Spleen (tissue), 7 donors: ENCODE results near the genes NECTIN2, TRAPPC6A and KLC3.

DNA sequence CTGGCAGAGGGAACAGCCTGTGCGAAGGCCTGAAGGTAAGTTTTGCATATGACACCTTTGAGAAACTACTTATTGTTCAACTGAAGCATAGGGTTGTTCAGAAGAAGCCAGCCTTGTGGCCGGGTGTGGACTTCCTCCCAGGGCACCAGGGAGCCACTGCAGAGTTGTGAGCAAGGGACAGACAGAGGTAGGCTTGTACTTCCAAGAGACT is 24.6 kb downstream of the CEACAM16 start:
- PRO-cap, 4 experiments = no peak in any of the 4 experiments
- RAMPAGE, long total RNA, 4 experiments = no peak in any of the 4 experiments

DNA sequence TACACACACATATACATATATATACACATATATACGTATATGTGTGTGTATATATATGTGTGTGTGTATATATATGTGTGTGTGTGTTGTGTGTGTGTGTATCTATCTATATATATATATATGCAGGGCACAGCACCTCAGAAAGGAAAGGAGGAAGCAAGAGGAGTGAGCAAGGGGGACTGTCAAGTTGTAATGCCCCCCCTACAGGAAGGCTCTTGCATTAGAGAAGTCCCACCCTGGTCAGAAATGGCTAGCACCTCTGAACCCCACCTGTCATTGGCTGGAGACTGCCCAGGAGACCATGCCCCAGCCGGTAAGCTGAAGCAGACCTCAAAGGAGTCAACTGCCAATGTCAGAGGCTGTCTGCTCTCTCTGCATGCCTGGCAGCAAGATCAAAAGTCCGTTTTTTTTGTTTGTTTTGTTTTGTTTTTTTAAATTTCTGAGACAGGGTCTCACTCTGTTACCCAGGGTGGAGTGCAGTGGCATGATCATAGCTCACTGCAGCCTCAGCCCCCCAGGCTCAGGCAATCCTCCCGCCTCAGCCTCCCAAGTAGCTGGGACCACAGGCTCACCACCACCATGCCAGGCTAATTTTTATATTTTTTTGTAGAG is 8.2 kb upstream of the BCL3 start:
- PRO-cap, 4 experiments = no peak in any of the 4 experiments
- RAMPAGE, long total RNA, 4 experiments = no peak in any of the 4 experiments

- PRO-cap, 4 experiments = peak in 3 of 4 experiments; most common plus-strand start chr19:44742099 (in 3); most common minus-strand start chr19:44741951 (in 1)
- RAMPAGE, long total RNA, 4 experiments = start-site peak on the plus strand in 2 of 4 experiments, at chr19:44742157-44742220 at its widest, 6 to 7 reads per replicate
These were observed 7.0 kb upstream of the BCL3 start for GRCh38 chr19:44741112-44742336.

DNA sequence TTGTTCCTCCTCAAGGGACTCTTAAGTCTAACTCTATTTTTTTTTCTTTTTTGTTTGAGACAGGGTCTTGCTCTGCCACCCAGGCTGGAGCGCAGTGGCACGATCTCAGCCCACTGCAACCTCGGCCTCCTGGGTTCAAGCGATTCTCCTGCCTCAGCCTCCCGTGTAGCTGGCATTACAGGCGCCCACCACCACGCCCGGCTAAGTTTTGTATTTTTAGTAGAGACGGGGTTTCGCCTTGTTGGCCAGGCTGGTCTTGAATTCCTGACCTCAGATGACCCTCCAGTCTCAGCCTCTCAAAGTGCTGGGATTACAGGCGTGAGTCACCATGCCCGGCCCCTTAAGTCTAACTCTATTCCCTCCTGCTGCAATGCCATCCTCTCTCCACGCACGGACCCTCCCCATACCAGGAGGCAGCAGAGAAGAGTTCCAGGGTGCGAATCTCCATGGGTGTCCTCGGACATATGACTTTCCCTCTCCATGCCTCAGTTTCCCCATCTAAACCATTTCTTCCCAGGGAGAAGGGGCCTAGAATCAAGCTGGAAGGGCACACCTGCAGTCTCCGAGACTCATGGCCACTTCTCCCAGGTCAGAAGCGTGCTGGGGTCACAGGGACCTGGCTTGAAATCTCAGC is 6.1 kb upstream of the BCL3 start:
- PRO-cap, 4 experiments = no peak in any of the 4 experiments
- RAMPAGE, long total RNA, 4 experiments = no peak in any of the 4 experiments

DNA sequence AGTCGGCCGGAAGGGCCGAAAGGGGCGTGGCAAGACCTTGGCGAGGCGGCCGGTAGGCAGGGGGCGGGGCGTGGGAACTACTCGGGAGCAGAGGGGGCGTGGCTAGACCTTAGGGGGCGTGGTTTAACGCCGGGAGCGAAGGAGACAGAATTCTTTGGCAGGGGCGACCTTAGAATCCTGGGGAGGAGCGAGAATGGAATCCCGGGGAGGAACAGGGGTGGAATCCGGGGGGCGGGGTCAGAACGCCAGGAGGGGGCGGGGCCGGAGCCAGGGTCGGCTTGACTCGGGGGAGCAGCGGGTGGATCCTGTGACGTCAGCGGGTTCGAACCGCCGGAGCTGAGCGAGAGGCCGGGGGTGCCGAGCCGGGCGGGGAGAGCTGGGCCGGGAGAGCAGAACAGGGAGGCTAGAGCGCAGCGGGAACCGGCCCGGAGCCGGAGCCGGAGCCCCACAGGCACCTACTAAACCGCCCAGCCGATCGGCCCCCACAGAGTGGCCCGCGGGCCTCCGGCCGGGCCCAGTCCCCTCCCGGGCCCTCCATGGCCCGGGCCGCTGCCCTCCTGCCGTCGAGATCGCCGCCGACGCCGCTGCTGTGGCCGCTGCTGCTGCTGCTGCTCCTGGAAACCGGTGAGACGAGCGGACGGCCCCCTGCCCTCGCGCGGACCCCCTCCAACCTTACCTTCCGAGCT is at the start of gene NECTIN2:
Gene NECTIN2 (plus strand): TSS at position 308 of the 686 bp plus-strand sequence.
- PRO-cap, 4 experiments = peak in 4 of 4 experiments; most common plus-strand start position 325 of the sequence (in 2)
- RAMPAGE, long total RNA, 4 experiments = start-site peak on the plus strand in 4 of 4 experiments, centred at positions 347 to 351 of the sequence, 140 to 459 reads per replicate

- PRO-cap, 4 experiments = no peak in any of the 4 experiments
- RAMPAGE, long total RNA, 4 experiments = no peak in any of the 4 experiments
These were observed 13.3 kb downstream of the APOC1 start for GRCh38 chr19:44927692-44928200.

- PRO-cap, 4 experiments = no peak in any of the 4 experiments
- RAMPAGE, long total RNA, 4 experiments = no peak in any of the 4 experiments
These were observed 10.4 kb downstream of the CLASRP start for GRCh38 chr19:45048939-45049874.

DNA sequence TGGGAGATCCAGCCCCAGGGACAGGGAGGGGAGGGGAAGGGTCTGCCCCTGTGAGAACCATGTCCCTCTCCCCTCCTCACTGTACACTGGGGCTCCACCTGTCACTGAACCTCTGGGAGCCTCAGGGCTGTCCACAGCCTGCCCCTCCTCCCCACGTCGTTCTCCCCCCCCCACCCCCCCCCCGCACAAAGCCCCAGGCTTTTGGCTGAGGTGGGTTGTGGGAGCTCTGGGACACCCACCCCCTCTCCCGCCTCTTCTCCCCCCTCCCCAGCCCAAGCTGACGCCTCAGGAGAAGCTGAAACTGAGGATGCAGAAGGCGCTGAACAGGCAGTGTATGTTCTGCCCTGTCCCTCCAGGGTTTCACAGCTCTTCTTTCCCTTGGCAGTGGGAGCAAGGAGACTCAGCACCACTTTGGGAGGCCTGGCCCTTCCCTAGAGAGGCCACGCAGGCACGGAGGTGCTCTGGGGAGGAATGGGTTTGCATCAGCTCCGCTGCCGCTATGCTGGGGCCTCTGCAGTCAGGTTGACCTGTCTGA is 8.1 kb downstream of the ZNF296 start:
- PRO-cap, 4 experiments = no peak in any of the 4 experiments
- RAMPAGE, long total RNA, 4 experiments = no peak in any of the 4 experiments

DNA sequence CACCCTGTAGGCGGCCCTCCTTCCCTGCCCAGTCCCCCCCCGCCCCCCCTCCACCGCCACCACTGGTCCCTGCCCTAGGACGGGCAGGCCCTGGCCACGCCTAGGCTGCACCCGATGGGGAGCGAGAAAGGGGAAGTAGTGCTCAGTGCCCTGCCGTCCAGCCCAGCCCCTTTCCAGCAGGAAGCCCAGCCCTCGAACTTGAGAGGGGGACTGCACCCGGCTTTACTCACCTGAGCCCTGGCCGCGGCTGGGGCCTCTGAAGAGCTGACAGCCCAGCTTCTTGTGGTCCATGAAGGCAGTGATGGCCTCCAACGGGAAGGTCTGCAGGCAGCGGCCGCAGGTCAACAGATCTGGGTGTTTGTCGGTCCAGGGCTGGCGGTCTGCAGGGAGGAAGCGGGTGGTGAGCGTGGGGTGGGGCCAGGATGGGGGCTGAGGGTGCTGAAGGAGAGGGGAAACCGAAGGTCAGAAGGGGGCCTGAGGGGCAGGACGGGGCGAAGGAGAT is 744 bp downstream of the ZNF296 start:
- PRO-cap, 4 experiments = peak in 4 of 4 experiments; most common plus-strand start position 145 of the sequence (in 4); most common minus-strand start position 352 of the sequence (in 1)
- RAMPAGE, long total RNA, 4 experiments = start-site peak on the plus strand in 3 of 4 experiments, centred at positions 187 to 216 of the sequence, 27 to 105 reads per replicate

DNA sequence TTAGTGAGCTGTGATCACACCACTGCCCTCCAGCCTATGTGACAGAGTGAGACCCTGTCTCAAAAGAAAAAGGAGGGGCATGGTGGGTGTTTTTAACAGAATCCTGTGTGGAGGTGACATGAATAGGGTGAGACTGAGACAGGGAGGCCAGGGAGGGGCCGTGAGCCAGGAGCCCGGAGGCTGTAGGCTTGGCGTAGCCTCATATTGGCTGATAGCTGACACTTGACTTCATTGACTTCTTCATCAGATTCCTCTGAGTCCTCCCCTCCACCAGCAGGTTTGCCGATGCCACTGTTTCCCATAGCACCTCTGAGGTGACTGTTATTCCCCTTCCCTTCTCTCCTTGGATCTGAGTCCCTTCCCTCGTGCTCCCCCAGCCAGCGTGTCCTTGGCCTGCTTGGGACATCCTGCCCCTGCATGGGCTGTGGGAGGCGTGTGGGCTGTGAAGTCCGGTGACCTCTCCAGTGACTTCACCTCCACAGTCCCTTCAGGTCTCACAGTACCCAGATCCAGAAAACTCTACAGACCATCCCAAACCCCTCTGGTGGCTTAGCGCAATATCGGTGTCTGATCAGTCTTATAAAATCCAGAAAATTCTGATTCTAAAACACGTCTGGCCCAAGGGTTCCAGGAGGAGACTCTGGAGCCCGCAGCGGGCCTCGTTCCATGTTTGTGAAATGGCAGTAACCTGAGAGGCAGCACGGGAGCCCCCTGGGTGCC is 8.8 kb downstream of the PPP1R37 start:
- PRO-cap, 4 experiments = no peak in any of the 4 experiments
- RAMPAGE, long total RNA, 4 experiments = no peak in any of the 4 experiments

DNA sequence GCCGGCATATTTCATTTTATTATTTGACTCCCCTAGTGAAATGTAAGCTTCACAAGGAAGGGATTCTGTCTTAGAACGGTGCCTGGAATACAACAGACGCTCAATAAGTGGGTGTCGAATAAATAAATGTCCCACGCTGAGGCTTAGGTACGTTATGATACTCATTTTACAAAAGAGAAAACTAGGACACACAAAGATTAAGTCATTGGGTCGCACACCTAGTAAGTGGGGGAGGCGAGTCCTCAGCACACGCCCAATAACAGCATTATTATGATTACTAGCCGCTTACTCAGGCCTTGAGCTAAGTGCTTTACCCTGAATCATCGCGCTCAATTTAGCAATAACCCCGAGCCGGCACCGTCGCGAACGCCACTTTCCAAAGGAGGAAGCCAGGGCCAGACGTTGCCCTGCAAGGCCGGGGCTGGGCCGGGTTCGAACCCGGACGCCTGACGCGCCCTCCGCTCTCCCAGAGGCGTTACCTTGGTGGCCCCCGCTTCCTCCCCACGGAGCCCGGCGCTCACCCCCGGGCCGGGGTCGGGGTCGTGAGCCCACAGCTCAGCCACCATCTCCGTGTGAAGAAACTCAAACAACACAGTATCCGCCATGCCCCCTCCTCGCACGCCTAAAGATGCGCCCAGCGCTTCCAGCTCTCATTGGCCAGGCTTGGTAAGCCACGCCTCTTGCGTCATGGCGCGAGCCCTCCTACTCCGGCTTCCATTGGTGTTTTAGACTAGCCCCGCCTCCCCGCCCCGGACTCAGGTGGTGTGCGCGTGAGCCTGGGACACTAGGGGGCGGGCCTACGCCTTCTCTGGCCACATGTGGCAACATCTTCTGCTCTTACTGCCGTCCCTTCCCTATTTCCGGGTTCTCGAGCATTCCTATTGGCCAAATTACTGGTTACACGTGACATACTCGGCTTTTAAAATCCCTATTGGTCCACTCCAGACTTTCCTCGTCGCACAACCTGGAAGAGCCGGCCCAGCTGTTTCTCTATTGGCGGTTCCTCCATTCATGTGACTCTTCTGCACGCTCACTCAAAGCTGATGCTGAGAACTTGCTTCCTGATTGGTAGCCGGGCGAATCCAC is at the start of gene TRAPPC6A:
Gene TRAPPC6A (minus strand): TSS at position 624 of the 1,086 bp plus-strand sequence.
- PRO-cap, 4 experiments = peak in 4 of 4 experiments; most common minus-strand start position 624 of the sequence (in 4)
- RAMPAGE, long total RNA, 4 experiments = start-site peak on the minus strand in 4 of 4 experiments, centred at positions 620 to 627 of the sequence, 143 to 210 reads per replicate

DNA sequence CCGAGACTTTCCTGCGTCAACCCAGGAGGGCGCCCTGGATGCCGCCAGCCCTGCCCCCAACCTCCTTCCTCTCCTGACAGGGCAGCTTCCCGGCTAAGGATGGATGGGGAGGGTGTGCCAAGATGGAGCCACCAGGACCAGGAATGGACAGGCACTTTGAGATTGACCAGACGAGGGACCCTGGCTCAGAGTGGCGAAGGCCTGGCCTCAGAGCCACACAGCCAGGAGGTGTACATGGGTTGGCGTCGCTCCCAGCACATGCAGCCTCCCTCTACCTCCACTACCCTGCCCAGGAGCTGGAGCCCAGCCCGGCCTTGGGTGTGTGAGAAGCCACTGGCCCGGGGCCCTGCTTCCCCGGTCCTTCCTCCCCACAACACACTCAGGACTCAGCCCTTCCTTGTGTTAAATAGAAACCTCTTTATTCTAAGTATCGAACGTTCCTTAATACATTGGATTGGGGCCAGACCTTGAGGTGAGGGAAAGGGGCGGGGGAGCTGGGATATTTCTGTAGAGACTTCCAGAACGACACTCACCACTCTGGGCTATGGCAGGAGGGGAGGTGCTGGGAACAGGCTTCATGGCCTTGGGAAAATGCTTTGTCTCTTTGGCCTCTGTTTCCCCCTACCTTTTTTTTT is 33.1 kb downstream of the EXOC3L2 start:
- PRO-cap, 4 experiments = no peak in any of the 4 experiments
- RAMPAGE, long total RNA, 4 experiments = no peak in any of the 4 experiments

DNA sequence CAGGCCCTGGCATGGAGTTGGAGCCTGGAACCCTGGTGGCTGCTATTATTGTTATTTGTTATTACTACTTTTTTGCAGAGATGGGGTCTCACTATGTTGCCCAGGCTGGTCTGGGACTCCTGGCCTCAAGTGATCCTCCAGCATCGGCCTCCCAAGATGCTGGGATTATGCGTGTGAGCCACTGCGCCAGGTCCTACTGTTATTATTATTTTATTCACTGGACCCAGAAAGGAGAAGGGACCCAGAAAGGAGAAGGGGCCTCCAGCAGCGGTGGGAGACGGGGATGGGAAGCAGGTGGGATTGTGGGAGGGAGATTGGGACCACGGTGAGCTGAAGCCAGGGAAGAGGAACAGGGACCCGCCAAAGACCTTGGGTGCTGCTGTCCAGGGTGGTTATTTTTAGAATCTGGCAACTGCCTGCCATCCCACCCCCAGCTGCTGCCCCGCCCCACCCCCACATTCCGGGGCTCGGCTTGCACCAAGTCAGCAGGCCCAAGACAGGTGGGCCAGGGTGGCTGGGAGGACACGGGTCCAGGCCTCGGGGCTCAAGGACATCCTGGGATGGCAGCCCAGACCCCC is 1.0 kb downstream of the CKM start:
- PRO-cap, 4 experiments = no peak in any of the 4 experiments
- RAMPAGE, long total RNA, 4 experiments = no peak in any of the 4 experiments

DNA sequence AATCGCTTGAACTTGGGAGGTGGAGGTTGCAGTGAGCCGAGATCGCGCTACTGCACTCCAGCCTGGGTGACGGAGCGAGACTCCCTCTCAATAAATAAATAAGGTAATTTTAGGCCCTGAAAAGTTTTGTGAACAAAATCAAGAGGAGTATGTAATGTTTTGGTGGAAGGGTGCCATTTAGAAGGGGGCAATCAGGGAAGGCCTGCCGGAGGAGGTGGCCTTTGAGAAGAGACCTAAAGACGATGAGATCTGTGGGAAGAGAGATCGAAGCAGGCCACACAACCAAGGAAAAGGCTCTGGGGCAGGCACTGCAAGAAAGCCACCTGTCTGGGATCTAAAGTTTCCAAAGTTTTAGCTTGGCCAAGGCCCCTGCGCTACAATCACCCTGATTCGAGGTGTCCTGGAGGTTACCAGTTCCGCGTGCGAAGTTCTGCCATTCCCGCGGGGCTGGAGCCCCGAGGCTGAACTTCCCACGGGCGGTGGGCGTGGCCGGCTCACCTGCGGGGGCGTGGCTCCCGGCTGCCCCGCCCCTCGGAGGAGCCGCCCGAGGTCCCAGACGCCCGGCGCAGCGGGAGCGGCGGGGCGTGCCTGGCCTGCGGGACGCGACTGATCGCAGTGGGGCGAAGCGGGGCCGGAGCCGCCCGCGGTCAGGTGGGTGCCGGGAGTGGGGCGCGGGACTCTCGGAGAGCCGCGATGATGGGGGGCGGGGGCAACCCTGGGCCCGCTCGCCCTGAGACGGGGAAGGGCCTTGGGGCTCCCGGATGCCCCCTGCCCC is at the start of gene KLC3:
Gene KLC3 (plus strand): TSS at position 555 of the 775 bp plus-strand sequence.
- PRO-cap, 4 experiments = no peak in any of the 4 experiments
- RAMPAGE, long total RNA, 4 experiments = no peak in any of the 4 experiments

GRCh38 chr19:45423155-45423616 is 531 bp downstream of the ERCC1 start:
- PRO-cap, 4 experiments = peak in 4 of 4 experiments; most common minus-strand start chr19:45423517 (in 2)
- RAMPAGE, long total RNA, 4 experiments = start-site peak on the minus strand in 4 of 4 experiments, at chr19:45423490-45423567 at its widest, 33 to 91 reads per replicate

GRCh38 chr19:45430887-45431185 is 7.1 kb upstream of the ERCC1 start:
- PRO-cap, 4 experiments = no peak in any of the 4 experiments
- RAMPAGE, long total RNA, 4 experiments = no peak in any of the 4 experiments

GRCh38 chr19:45448859-45449403 is 18.9 kb upstream of the FOSB start:
- PRO-cap, 4 experiments = no peak in any of the 4 experiments
- RAMPAGE, long total RNA, 4 experiments = no peak in any of the 4 experiments

DNA sequence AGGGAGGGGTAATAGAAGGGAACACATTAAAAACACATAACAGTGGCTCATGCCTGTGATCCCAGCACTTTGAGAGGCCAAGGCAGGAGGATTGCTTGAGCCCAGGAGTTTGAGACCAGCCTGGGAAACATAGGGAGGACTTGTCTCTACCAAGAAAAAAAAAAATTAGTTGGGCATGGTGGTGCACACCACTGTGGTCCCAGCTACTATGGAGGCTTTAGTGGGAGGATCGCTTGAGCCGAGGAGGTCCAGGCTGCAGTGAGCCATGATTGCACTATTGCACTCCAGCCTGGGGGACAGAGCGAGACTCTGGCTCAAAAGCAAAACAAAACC is 4.1 kb downstream of the FOSB start:
- PRO-cap, 4 experiments = no peak in any of the 4 experiments
- RAMPAGE, long total RNA, 4 experiments = no peak in any of the 4 experiments

DNA sequence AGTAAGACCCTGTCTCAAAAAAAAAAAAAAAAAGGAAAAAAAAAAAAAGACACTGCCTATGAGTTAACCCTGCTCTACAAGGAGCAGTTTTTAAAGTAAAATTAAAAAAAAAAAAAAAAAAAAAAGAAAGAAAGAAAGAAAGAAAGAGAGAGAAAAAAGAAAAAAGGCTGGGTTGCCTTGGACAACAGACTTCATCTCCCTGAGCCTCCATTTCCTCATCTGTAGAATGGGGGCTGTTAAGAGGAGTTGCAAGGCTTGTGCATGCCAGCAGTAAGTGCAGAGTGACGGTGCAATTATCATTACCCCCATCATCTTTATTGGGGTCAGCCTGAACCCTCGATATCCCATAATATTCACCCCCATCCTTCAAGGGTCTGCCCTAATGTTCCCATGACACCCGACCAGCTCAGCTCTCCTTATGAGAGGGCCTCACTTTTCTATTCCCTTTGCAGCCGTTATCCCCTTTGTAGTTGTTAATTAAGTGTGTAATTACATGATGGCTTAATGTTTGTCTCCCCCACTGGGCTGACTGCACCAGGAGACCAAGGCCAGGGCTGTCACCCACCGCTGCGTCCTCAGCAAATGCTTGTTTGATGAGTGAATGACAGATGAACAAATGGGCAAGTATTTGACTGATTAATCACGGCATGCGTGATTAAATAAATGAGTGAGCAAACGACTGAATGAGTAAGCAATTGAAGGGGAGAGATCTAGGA is 10.0 kb downstream of the FOSB start:
- PRO-cap, 4 experiments = no peak in any of the 4 experiments
- RAMPAGE, long total RNA, 4 experiments = no peak in any of the 4 experiments

DNA sequence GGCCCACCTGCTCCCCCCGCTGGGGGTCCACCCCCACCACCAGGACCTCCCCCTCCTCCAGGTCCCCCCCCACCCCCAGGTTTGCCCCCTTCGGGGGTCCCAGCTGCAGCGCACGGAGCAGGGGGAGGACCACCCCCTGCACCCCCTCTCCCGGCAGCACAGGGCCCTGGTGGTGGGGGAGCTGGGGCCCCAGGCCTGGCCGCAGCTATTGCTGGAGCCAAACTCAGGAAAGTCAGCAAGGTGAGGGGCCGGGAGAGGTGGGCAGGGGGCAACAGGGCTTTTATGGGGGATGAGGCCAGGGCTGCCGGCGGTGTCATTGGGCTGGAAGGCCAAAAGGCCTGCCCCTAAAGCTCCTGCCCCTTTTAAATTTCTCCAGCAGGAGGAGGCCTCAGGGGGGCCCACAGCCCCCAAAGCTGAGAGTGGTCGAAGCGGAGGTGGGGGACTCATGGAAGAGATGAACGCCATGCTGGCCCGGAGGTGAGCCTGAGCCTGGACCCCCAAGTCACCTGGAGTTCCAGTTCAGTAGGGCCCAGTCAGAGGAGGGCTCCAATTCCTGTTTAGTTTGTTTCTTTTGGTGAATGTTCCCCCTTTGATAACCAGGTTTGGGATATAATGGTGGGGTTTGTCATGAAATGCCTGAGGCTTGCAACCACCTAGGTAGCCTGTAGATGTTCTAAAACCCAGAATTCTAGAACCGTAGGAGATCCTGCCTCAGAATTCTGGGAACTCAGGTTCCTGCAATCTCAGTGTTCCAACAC is 15.2 kb downstream of the VASP start:
- PRO-cap, 4 experiments = no peak in any of the 4 experiments
- RAMPAGE, long total RNA, 4 experiments = no peak in any of the 4 experiments